Natural killer cell (primary cell): ENCODE results near the genes SCN3B, OR8A1, MSANTD2, ACRV1, PUS3, RPUSD4 and ST3GAL4.

DNA sequence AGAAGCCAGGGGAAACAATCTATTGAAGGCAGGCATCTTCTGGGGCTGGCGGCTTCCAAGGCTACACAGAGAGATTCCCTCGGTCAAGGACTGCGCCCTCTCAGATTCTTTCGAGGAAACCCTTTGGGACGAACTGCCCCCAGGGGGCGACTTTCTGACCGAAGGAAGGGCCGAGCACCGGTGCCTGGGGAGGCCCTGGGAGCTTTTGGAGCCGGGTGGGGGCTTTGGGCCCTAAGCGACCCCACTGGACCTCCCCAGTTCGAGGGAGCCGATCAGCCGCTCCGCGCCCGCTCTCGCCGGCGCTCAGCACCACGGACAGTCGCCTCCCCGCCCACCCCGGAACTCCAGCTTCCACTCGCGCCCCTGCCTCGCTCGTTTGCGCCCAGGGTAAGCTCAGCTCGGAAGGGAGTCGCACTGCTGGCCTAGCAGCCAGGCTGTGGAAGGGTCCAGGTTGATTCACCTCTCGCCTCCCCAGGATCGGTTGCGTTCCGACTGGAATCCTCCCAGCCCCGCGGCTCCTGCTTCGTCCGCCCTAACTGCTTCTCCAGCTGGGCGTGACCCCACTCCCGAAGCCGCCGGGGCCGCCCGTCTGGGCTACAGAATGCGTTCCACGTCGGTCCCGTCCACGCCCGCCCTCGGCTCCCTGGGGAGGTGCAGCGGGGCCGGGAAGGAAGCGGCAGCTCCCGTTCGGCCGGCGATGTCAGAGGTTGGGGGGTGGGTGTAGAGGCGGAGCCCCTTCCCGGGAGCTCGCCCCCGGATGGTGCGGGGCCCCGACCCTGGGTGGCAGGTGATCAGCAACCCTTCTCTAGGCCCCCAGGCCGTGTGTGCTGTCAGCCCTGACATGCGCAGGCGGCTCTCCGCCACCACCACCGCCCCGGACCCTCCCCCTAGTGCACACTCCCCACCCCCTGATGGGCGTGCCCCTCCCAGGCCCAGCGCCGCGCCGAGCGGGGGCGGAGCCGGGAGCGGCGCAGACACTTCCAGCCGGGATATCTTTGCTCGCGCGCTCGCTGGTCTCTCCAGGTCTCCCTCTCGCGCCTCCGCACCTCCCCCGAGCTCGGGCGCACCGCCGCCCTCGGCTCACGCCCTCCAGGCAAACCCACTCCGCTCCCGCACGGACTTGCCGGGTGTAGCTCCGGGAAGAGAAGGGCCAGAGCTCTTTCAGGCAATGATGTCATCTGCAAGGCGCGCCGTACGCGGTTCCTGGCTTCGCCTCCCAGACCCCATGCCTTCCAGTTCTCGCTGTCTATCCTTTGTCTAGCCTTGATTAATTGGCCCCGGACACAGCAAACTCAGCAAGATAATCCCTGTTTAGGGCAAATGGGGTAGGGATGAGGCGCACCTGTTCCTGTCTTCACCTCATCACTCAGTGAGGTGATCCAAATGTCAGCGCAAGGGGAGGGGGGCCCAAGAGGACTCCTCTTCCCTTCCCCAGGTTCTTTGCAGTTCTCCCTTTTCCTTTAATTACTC lies at the start of gene SCN3B:
SCN3B (minus strand) TSS at position 859 of the 1,470 bp plus-strand sequence.
- PRO-cap: no peak

DNA sequence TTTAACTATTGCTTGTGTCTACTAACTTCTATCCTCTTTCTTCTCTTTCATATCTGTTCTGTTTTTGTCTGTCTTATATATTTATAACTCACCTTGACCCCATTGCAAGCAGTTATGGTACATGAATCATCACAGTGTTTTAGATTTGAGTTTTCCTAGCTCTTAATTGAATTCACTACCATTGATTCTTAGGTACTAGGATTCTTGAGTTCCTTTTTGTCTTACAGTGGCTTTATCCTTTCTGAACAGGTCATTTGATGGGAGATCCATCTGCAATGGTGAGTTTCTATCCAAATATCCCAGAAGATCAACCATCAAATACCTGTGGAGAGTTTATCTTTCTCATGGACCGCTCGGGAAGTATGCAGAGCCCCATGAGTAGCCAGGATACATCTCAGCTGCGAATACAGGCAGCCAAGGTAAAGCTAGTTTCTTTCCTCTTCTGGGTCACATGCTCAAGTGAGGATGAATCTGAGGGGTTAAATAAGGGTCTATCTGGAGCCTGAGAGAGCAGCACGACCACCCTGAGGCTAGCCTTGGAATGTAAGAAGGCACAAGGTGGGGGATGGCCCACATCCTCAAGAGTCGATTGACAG lies 7.6 kb downstream of the VWA5A start:
- PRO-cap: no peak

- PRO-cap: no peak
Observed at GRCh38 chr11:124569600-124570172, at the start of gene OR8A1. Gene OR8A1, plus strand, starts transcription at chr11:124569997.

DNA sequence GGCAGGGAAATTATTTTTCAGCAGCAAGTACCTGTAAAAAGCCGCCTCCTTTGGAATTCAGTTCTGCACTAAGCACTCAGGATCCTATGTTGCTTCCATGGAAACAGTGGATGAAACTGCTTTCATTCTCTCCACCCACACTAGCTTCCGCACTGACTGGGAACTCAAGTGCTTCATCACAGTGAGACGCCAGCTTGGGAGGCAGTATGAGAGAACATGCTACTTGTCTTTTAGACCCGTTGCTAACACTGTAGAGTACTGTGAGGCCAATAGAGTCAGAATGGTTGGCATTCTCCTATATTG lies 16.3 kb downstream of the SIAE start:
- PRO-cap: no peak

- PRO-cap: no peak
Observed at GRCh38 chr11:124761000-124761878, 851 bp downstream of the ESAM start.

DNA sequence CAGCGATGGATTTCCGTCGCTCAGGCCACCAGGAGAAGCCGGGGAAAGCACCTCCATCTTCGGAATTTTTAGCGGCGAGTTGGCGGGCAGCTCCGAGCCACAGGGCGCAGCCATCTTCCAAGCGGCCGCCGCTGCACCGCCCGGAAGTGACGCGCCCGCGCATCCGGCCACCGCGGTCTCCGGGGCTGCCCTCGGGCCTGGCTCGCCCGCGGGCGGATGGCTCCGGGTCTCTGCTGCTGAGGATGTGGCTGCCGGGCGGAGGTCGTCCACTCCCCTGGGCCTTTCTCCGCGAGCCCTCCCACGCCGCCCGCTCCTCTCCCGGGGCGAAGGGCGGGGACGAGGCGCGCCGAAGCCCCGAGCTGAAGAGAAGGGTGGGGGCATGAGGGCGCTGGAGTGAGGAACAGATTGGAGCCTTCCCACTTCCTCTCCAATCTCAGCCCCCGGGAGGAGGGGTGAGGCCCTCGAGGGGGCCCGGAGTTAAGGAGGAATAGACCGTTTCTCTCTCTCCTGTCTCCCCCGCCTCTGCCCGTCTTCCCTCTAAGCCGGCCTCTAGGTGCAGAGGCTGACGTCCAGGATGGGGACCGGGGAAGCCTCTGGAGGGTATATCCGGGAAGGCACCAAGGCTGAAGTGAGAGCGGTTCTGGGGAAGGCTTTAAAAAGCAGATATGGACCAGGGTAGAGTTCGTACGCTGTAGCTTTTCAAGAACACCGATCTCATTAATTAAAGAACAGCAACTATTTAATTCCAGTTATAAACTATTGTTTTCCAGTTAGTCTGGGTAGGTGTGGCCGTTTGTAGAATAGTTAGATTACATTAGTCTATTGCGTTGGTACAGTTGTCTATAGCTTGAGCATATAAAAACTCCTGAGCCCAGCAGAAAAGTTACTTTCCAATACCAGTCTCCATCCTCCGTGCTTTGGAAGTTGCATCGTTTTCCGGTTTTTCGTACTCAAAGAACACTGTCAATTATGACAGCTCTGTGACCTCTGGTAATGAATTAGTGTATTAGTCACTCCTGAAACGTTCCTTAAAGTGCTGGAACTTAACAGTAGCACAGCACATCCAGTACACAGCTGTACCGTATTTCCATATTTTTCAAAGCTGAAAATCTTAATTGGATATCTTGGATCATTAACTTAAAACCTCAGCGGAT lies at the start of gene MSANTD2:
MSANTD2 (minus strand) TSS at position 140 of the 1,154 bp plus-strand sequence.
- PRO-cap: bidirectional peak, plus-strand start at position 233 of the sequence, minus-strand start at position 140 of the sequence; bidirectional peak, plus-strand start at position 598 of the sequence, minus-strand start at position 630 of the sequence

DNA sequence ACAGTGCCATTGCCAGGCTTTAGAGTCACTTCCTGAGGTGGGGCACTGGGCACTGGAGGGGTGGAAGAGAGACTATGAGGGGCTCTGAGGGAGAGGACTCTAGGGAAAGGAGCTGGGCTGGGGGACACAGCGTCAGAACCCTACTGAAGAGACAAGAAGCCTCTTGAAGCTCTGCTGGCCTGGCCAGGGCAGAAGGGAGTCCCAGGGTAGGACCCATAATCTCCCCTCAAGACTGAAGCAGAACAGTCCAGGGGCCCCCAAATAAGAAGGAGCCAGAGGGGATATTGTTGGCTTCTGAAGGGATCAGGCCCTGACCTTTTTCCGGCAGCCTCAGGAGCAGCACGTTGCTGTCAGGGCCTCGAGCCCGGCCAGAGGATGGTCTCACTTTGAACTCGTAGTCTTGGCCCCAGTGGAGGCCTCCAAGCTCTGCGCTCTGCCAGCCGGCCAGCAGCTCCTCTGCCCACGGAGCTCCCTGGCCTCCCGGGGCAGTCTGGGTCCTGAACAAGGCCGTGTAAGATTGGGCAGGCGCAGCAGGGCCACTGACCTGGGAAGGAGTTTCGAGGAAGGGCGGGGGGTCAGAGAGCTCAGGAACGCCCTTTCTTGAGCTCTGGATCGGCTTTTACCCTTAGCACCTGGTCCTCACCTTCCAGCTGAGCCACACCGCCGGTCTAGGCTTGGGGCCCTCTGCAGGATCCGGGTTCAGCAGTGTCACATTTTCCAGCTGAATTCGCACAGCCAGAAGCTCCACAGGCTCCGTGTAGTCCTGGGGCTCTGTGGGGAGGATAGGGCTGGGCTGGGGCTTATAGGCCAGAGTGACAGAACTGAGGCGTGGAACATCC lies 2.3 kb downstream of the ROBO4 start:
- PRO-cap: no peak

- PRO-cap: no peak
Observed at GRCh38 chr11:125075763-125076244, 12.7 kb downstream of the SLC37A2 start.

DNA sequence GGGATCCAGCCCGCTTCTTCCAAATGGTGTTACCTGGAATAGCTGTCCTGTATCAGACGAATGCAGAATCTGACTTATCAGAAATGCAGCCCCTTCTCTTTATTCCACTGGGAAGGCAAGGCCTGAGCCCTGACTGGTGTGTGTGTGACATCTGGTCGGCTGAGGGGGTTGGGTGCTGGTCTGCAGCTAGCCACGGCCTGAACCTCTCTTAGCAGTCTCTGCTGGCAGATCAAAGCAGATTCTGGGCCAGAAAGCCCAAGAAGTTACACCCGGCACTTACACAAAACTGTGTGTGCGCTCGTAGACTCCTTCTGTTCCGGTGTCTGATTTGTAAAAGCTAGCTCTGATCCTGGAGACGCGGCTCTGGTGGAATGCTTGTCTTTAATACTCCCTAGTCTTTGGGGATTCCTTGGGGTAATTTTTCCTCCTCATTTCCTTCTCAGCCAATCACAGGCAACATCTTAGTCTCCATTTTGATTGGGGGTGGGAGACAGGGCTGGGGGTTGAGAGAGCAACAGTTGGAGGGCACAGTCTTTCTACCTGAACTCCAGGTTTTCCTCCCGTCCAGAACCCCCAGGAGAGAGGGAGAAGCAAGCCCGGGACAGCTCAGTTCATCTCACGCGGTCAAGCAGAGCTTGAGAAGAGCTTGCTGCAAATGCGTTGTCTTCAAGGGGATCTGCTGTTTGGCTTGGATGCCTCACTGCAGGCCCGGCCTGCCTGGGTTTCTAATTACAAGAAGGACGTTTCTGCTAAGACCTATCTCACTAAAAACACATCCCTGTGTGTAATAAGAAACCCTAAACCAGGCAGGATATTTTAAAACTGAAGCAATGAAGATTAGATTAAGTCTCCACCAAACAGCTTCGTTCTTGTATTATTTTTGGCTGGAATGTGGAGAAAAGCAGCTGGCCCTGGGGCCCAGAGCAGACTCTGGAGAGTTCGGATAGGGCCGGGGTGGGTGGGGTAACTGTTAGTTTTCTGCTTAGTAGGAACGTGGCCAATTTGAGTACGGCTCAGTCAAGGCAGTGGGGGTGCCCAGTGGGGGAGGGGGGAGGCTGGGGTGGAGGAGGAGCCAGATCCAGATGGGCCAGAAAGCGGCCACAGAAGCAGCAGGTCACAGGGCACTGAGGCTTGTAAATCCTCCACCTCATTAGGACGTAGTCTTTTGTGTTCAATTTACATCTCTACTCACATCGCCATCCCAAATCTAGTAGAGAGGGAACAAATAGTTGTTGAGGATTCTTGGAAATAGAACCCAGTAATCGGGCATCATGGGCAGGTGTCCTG lies 5.8 kb downstream of the PKNOX2 start:
- PRO-cap: no peak

DNA sequence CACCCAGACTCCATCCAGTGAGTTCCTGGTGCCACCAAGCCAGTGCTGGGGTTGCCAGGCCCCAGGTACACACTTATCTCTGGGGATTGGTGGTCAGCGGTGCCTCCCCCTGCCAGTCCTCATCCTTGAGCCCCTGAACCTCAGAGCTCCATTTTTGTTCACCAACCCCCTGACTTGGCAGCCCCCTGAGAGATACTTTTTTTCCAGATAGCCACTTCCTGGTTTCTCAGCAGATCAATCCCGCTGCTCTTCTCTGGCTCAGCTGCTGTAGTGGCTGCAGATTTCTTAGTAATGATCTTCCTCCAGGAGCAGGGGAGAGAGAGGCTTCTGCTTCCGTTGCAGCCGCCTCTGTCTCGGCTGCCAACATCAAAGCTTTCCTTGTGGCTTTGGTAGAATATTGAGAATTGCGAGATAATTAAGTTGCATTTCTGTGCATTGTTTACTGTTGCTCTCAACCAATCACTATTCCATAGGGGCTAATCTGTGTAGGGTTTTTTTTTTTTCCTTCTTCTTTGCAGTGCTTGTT lies 92.0 kb downstream of the PKNOX2 start:
- PRO-cap: no peak

DNA sequence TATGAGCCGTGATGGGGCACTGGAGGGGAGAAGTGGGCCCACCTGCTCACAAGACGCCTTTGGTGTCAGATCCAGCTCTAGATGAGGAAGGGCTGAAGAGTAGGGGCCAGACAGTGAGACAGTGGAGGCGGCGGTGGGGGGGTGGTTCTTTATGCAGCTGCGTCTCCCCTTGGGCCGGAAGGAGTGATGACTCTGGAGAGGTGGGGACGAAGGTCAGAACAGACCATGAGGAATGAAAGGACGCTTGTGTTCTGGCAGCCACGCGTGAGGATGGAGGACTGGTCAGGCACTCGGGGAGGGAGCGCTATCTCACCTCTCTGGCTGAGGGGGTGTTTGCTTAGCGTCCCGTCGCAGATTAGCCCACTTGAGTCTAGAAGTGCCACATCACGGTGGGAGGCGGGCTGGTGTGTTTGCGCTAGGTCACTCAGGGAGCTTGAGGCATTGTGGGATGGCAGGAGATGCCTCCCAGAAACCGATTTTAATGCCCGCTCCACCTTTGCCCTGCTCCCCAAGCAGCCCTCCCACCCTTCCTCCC lies 97.6 kb downstream of the PKNOX2 start:
- PRO-cap: no peak

DNA sequence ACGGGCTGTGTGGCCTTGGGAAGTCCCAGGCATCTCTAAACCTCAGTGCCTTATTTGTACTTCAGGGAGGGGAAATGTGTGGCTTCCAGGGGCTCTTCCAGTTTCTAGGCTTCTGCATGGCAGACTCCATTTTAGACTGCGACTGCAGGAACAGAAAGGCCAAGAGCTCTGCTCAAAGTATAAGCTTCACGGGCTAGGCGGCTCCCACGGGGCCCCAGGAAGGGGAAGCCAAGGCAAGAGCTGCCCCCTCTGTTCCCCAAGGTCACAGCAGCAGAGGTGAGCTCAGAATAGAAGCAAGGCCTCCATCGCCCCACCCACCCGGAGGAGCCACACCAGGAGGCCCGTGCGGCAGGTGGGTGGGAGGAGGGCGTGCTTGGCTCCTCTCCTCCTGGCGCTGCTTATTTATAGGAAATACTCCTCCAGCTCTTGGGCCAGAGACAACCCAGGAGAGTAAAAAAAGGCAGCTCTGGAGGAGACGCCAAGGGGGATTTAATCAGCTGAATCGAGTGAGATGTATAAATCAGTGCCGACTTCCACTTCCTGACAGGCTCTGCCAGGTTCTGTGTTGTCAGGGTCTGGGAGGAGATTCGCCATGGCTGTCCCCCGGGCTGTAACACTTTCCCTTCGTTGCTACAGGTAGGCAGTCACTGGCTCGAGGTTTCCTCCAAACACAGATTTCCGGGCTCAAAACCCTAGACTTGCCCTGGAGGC lies 87.8 kb downstream of the FEZ1 start:
- PRO-cap: no peak

GRCh38 chr11:125680718-125681246 lies at the start of gene ACRV1:
Gene ACRV1, minus strand, starts transcription at chr11:125680847.
- PRO-cap: no peak

- PRO-cap: unidirectional peak, minus-strand start at chr11:125903198
Observed at GRCh38 chr11:125902649-125903440, at the start of gene PUS3. Gene PUS3, minus strand, starts transcription at chr11:125903206.

DNA sequence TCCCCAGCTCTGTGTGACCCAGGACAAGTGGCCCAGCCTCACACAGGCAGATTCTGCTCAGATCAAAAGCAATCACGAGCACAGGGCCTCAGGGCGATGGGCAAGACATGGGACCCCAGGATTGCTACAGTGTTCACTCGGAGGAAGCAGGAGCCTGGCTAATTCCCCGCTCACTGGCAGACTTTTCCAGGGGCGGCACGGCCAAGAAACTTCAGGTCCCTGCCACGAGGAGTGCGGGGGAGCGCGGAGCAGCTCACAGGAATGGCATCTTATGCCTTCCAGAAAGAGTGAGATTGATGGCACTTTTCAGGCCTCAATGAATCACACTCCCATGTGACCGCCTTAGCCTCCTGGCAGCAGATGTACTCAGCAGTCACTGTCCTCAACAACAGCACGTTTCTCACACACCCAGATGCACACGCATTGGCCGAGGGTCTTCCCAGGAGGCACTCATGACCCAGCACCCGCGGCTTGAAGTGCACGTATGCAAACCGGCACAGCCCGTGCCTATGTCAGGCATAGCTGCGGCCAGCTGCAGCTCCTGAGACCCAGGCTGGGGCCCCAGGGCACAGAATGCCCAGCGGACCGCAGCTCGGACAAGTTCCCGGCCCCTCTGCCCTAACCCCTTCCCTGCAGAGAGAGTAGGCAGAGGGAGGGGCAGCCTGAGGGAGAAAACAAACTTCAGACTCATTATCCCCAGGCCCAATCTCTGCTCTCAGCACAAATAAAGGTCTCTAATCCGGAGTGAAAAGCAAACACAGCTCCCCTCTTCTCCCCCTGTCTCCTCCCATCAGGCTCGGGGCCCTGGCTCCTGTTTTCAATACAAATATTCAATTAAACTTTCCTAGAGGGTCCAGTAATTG lies 48.3 kb downstream of the RPUSD4 start:
- PRO-cap: no peak

DNA sequence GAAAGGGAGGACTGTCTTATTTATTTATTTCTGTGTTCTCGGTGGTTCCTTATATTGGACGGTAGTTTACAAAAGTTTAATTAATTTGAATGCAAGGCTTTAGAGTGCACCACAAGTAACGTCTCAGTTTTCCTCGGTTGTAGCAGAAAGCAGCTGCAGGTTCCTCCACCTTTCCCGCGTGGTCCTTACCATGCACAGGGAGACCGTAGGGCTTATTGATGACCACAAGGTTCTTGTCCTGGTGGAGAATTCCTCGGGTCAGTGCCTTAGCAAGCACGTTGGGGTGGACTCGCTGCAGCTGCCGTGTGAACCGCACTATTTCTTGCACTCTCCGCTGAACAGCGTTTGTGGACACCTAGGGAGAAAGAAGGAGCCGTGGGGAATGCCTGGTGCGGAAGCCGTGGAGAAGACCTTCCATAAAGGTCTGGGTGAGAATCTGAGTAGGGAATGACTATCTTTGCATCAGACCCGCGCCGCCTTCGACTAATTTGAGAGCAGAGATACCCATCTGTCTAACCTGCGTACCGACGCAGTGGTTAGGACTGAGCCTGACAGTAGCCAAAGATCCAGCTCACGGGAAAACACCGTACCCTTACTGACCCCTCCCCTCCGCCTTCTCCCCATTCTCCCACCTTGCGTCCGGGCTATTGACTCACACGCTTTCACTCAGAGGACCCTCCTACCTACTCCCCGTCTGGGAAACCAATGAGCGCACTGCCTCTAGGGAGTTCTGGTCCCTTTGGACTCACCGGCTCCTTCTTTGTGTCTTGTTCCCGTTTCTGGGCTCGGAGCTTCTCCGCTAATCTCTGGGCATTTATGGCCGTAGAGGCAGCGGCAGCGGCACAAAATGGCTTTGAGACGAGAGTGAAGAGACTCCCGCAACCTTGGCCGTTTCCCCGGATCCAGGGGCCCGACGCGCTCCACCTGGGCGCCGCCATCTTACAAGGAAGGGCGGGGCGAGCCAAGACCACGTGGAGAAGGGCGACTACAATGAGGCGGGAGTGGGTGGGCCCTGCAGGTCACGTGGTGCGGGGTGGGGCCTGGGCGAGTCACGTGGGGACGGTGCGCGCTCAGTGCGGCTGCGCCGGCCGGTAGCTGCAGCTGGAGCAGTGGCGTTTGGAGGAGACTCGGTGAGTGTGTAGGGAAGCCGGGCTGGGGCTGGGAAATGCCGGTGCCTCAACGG lies at the start of gene RPUSD4:
RPUSD4 (minus strand) TSS at position 950 of the 1,183 bp plus-strand sequence.
- PRO-cap: bidirectional peak, plus-strand start at position 1,100 of the sequence, minus-strand start at position 943 of the sequence

DNA sequence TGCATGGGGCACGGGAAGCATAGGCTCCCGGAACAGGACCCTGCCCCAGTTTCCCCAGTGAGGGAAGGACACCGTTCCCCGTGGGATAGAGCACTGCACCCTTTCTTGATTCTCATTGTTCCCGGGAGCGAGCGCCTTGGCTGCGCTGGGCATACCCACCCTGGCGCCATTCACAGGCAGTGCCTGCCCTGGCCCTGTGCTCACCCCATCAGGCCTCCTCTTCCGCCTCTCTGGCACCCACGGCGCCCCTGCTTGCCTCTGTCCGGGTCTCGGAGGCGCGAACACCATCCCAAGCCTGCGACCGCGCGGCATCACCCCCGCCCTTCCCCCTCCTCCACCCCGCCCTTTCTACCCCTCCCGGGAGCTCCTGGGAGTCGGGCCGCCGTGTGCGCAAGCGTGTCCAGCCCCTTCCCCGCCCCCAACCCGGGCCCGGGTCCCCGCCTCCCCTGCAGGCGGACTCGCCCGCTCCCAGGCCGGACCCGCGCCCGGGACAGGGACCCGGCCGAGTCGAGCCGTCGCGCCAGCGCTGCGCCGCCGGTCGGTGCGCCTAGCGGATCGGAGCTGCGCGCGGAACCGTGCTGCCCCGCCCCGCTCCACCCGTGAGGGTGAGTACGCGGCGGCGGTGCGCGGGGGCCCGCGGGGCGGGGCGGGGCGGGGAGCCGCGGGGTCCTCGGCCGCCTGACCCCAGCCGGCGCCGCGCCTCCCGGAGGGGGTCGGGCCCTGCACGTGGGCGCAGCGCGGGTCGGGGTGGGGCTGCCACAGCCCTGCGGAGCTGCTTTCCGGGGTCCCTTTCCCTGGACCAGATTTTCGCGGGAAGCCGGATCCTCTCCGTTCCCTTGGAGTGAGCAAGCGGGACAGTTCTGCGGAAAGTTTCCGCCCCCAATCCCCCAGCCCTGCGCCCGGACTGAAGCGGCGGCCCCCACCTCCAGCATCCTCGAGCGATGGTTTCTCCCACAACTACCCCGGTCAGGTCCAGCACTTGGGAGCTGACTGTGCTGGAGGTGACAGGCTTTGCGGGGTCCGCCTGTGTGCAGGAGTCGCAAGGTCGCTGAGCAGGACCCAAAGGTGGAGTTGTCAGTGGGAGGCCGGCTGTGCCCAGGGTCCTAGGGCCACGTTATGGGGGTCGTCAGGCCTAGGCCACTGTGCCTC lies at the start of gene ST3GAL4:
ST3GAL4 (plus strand) TSS at position 449 of the 1,149 bp plus-strand sequence.
- PRO-cap: bidirectional peak, plus-strand start at position 484 of the sequence, minus-strand start at position 260 of the sequence; unidirectional peak, minus-strand start at position 575 of the sequence

DNA sequence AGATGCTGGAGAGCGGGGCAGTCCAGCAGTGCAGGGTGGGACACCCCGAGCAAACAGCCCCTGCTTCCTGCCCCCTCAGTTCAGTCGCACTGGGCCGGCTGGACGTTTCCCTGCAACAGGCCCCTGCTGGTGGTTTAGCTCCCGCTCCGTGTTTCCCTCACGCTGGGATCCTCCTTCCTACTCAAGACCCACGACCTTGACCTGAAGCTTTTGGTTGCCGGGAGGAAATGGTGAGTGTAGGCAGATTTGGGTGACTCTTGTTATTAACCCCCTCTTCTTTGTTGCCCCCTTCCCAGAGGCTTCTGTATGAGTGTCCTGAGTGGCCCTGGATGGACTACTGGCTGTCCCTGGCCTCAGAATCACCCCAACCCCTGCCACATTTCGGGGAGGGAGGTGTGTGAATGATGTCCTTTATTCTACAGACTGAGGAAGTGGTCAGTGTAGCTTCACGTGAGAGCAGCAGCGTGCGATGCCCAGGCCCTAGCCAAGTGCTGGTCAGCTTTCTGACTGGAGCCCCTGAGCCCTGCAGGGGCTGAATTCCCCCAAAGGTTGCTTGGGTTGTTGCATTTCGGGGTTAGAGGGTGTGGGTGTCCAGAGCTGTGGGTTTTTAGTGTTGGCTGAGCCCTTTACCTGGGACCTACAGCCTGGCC lies 2.8 kb downstream of the ST3GAL4 start:
- PRO-cap: no peak

DNA sequence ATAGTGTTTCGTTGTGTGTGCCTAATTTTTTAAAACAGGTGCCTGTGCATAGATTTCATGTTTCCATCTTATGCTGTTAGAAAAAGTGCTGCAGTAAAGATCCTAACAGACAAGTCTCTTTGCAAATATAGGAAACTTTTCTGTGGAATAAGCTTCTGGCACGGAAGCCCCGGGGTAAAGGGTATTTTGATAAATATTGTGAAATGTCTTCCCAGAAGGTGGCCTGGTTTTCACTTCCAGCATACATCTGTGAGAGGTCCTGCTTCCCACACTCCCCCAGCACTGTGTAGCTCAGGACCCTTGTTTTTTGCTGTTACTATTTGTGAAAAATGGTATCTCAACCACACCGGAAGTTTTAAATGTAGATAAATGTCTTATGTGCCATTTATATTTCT lies 14.5 kb downstream of the ST3GAL4 start:
- PRO-cap: no peak

- PRO-cap: no peak
Observed at GRCh38 chr11:126392425-126393475, 37.3 kb downstream of the ST3GAL4 start.